Mononuclear cell (primary cell): ENCODE measurements around a stretch of chr10.

DNA sequence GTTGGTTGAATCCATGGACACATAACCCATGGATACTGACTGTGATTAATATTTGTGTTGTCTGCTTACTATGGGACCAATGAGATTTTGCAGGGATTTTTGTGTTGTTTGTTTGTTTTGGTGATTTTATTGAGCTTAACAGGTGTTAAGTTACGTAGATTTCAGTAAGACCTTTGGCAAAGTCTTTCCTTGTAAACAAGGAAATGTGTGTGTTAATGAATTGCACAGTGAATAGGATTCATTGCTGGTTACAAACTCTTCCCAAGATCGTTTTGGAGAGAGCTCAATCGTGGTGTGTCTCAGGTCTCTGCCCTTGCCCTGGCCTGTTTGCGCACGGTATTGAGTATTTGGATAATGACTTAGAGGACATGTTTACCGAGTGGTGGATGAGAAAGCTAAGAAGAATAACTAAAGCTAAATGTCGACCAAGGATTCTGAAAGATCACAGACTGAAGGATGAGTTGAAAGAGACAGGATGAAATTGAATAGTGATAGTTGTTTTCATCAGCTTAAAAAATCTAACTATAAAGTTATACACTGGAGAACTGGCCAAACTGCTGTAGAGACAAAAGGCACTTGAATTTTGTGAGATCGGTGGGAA lies 41.9 kb downstream of the PRPF18 start:
- RRBS, result no CpG with 5 or more reads among the region's 8 CpGs

DNA sequence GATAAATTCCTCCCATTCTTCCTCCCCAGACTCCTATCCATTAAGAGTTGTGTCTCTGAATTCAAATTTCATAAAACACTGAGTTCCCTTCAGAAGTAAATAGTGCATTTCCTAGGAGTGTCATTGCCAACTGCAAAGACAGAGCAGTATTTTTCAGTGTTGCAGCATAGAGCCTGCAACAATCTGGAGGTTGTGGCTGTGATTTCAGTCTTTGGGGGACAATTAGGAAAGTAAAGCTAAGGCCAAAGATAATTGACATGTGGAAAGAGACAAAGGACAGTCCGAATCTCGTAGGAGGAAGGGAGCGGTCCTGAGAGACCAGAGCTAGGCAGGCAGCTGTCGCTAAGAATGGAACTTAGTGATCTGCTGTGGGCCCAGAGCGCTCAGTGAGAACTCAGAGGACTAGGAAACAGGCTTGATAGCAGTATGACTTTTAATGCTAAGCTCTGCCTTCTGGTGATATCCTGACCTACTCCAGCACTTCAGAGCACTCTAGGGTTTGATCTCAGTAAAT lies 46.2 kb downstream of the PRPF18 start:
- RRBS, result no CpG with 5 or more reads among the region's 5 CpGs

GRCh38 chr10:13654819-13655435 lies 68.2 kb downstream of the PRPF18 start:
- RRBS, result no CpG with 5 or more reads among the region's 6 CpGs

GRCh38 chr10:13670085-13670801 lies 83.5 kb downstream of the PRPF18 start:
- RRBS, result no CpG with 5 or more reads among the region's 18 CpGs

- RRBS, result no CpG with 5 or more reads among the region's 2 CpGs
Measured at GRCh38 chr10:13991415-13991669, 339.4 kb downstream of the FRMD4A start.

- RRBS, result no CpG with 5 or more reads among the region's 7 CpGs
Measured at GRCh38 chr10:14074566-14074859, 256.2 kb downstream of the FRMD4A start.

GRCh38 chr10:14173324-14174085 lies 157.2 kb downstream of the FRMD4A start:
- RRBS, result no CpG with 5 or more reads among the region's 19 CpGs

GRCh38 chr10:14174086-14174554 lies 156.6 kb downstream of the FRMD4A start:
- RRBS, result no CpG with 5 or more reads among the region's 19 CpGs

- RRBS, result no CpG with 5 or more reads among the region's 4 CpGs
Measured at GRCh38 chr10:14487174-14487559, 156.4 kb upstream of the FRMD4A start.

DNA sequence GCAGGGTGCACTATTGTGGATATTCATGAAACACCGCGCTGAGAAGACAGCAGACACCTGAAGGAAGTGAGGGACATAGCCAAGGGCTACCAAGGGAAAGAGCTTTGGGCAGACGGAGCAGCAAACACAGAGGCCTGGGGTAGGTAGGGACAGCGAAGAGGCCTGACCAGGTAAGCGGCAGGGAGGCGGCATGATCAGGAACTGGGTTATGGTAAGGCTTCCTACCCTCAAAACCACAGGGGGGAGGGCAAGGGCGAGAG lies 213.4 kb downstream of the FAM107B start:
- RRBS, result no CpG with 5 or more reads among the region's 7 CpGs

DNA sequence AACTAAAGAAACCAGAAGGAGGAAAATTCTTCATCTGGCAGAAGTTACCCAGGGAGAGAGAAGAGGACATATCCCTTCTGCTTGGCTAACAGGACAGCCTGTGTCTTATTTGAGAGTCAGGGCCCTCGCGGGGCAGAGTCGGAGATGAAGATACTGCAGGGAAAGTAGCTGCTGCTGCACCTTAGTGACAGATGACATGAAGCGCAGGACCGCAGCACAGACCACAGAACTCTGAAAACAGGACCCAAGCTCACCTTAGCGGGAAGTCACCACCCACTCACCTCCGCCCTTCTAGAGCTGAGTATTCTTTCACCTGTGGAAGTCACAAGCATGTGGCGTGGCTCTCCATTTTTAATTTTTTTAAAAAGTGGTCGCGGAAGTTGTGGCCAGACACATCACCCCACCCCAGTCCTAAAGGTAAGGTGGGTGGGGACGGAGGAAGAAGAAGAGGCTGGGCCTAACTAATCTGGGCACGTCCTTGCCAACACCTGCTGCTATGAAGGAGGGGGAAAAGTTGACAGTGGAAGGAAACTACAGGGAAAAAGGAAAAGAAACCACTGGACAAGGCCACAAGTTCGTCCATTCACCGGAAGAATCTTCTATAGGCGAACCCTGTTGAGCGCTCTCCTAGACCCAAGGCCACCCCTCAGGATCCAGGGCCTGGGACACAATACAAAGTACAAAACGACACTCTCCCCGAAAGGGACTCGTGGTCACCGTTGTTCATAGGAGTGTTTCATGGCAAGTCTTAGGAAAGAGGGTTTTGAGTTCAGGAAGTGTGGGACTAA lies 191.3 kb downstream of the FAM107B start:
- RRBS, result no CpG with 5 or more reads among the region's 20 CpGs

GRCh38 chr10:14597967-14598467 lies 176.7 kb downstream of the FAM107B start:
- RRBS, result no CpG with 5 or more reads among the region's 9 CpGs

- RRBS, result no CpG with 5 or more reads among the region's 5 CpGs
Measured at GRCh38 chr10:14625399-14625847, 149.3 kb downstream of the FAM107B start.

DNA sequence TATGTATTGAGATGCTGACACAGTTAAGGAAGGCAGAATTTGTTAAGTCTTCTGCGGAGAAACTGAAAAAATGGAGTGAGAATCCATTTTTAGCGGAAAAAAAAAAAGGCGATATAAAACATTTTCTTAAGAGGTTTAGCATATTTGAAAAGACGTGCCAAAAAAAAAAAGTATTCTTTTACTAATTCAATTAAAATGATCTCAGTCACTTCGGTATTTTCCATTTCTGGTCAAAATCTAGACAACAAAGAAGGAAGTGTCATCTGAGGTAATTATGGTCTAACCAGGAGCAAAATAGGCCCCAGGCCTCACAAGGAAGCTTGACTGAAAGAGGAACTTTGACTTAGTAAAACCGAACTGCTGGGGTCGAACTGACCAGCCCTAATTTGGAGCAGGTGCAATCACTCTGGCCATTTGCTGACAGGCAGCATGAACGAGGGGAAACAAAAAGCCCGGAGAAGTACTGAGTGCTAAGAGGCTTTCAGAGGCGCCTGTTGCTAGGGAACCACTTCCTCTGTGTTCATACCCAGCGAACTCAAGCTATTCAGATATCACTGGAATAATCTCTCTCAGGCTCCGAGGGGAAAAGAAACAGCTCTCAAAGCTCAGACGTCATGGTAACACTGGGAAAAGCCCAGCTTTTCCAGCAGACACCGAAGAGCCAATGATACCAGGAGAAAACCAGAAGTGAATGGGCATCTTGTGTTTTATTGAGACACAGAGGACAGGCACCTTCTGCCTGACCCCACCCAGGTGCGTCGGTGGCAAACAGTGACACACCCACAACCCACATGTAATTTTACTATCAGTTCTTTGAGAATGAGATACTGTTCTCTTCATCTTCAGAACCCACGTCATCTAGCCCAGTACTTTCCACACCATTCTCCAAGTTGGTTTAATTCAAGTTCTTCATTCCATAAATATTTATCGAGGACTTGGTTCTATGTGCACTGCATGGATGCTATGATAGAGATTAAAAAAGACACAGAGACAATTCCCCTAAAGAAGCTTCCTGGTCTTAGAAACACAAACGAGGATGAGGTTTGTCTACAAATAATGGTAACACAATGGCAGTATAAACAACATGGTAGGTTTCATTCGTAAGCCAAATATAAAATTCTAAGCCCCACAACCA lies 126.4 kb downstream of the FAM107B start:
- RRBS, result no CpG with 5 or more reads among the region's 20 CpGs

DNA sequence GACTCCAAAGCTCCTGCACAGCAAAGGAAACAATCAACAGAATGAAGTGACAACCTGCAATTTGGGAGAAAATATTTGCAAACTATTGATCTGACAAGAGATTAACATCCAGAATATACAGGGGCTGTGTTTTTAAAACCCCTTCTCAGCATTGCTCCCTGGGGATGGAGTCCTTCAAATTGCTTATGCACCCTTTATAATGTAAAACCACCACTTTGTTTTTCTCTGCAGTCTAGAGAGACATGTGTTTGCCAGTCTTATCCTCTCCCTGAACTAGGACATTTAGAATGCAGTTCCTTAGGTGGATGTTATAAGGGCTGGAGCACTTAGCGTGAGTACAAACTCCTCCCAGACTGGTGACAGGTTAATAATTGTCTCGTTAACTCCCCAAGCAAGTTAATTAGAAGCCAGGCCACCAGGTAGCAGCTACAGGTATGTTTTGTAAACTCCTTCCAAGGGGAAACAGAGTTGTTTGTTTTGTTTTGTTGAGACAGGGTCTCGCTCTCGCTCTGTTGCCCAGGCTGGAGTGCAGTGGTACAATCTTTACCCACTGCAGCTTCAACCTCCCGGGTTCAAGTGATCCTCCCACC lies 100.3 kb downstream of the FAM107B start:
- RRBS, result no CpG with 5 or more reads among the region's 5 CpGs

- RRBS, result no CpG with 5 or more reads among the region's 4 CpGs
Measured at GRCh38 chr10:14723181-14723682, 51.5 kb downstream of the FAM107B start.

DNA sequence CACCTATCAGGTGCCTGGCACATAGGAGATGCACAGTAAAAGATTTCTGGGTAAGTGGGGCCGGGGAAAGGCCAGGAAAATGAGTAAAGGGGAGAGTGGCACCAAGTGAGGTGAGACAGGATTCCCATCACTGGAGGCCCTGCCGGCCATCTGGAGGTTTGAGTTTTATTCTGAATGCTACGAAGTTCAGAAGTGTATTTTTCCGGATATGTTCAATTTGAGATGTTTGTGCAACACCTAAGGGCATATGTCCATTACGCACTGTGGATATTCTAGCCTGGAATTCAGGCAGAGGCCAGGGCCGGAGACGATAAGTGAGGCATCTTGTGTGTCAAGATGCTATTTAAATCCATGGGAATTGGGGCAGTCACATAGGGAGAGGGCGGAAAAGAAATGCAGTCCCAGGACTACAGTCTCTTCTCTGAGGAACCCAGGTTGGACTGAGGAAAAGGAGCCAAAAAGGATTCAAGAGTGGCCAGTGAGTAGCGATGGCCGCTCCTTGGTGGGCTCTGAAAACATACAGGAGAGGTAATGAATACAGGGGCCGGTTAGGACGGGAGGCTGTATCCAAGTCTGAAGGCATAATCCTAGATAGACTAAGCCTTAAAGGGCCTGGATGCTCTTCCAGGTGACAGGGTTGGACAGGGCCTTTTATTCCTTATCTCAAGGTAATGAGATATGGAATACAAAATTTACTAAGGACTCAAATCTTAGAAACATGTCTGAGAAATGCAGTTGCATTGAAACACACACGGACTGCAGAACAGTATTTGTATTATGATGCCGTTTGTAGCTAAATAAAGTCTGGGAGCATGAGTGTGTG lies 1.8 kb upstream of the SUV39H2 start:
- RRBS, result 97% methylated on average over 4 of the region's 14 CpGs

GRCh38 chr10:15084467-15085225 lies 3.9 kb downstream of the ACBD7 start:
- RRBS, result no CpG with 5 or more reads among the region's 12 CpGs

- RRBS, result no CpG with 5 or more reads among the region's 10 CpGs
Measured at GRCh38 chr10:15237198-15237816, 68.8 kb upstream of the NMT2 start.

GRCh38 chr10:15259036-15259882 lies 90.8 kb upstream of the NMT2 start:
- RRBS, result no CpG with 5 or more reads among the region's 2 CpGs